Brain (tissue), 1 donor: ENCODE measurements around a stretch of chr16.

DNA sequence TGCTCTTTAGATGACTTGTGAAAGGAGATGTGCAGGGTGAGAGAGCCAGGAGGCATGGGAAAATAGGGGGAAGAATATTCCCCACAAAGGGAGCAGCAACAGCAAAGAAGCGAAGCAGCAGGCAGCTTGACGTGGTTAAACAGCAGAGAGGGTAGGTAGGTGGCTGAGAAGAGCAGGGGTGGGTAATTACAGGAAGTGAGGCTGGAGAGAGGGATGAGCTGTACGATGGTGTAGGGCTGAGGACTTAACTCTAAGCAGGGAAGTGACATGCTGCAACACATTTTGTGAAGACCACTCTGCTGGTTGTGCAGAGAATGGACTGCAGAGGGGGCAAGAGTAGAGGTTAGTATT, 1.6 kb downstream of the HEATR3 start:
- RRBS: no CpG with 5 or more reads among the region's 3 CpGs

GRCh38 chr16:50185020-50185738, 32.1 kb downstream of the TENT4B start:
- RRBS: no CpG with 5 or more reads among the region's 6 CpGs

DNA sequence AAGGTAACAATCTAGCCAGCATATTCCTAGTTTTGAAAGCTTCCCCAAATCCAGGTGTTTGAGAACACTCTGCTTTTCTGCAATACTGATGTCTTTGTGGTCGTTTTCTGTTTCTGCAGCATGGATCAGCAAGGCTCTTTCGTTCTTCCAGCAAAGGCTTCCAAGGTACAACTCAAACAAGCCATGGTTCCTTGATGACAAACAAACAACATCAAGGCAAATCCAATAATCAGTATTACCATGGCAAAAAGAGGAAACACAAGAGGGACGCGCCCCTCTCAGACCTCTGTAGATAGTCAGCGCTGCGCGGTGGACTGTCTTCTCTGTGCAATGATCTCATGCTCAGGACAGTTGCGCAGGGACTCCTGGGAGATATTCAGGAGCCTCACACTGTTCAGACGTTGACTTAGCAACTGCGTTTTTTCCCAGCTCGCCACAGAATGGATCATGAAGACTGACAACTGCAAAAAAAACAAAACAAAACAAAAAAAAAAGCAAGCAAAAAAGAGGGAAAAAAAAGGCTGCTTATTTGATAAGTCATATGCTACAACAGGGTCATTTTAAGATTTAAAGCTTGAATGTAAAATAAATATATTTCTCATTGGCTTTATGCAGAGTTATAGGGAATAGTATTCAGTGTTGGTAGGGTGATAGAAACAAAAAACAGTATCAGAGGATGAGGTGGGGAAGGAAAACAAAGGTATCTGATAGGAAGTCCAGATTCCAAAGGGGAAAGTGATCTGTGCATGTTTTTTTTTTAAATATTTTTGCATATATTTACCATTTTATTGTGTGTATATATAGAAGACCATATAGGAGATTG, 37.1 kb upstream of the ADCY7 start:
- RRBS: no CpG with 5 or more reads among the region's 11 CpGs

DNA sequence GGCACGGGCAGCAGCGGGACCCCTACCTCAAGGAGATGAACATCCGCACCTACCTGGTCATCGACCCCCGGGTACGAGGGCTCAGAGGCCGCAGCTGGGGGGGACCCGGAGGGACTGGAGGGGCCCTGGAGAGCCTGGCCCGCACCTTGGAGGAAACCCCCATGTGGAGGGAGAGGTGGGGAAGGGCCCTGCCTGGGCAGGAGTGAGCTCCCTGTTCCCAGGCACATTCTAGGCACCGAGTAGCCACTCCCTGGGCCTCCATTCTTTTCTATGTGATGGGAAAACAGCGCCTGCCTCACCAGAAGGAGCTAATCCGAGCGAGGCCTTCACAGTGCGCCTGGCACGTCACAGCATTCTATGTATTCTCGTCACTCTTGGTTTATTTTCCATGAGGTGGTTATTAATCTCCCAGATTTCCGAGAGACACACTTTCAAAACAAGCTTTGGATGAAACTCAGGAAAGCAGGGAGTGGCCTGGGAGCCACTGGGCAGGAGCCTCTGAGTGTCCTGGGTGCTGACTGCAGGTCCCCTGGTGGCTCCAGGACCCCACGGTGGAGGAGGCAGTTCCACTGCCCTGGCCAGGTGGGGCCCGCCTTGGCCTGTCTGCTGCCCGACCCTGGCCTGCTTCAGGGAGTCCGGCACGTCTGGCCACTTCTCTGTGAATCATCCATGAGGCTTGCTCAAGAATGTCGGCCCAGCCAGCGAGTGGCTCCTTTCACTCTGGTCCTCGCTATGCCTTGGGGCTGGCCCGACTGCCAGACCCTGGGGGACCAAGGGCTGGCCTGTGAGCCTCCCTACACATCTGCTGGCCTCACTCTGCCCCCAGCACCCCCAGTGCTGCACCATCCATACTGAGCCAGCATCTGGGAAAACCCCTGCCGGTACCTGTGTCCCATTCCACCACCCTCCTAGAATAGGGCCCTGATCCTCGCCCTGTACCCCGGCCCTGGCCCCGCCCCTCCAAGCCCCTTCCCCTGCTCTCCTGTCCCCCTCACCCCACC, 35.1 kb downstream of the ADCY7 start:
- RRBS: 93% methylated on average over 7 of the region's 30 CpGs

- RRBS: no CpG with 5 or more reads among the region's 6 CpGs
These were observed 14.0 kb downstream of the SNX20 start for GRCh38 chr16:50667085-50667468.

- RRBS: 95% methylated on average over 2 of the region's 11 CpGs
These were observed 15.9 kb downstream of the NOD2 start for GRCh38 chr16:50709100-50709840.

- RRBS: no CpG with 5 or more reads among the region's 6 CpGs
These were observed 35.9 kb downstream of the SALL1 start for GRCh38 chr16:51115229-51115545.

- RRBS: no CpG with 5 or more reads among the region's 3 CpGs
These were observed 253.2 kb upstream of the SALL1 start for GRCh38 chr16:51404164-51404731.

GRCh38 chr16:51755185-51755546, 604.1 kb upstream of the SALL1 start:
- RRBS: no CpG with 5 or more reads among the region's 9 CpGs

DNA sequence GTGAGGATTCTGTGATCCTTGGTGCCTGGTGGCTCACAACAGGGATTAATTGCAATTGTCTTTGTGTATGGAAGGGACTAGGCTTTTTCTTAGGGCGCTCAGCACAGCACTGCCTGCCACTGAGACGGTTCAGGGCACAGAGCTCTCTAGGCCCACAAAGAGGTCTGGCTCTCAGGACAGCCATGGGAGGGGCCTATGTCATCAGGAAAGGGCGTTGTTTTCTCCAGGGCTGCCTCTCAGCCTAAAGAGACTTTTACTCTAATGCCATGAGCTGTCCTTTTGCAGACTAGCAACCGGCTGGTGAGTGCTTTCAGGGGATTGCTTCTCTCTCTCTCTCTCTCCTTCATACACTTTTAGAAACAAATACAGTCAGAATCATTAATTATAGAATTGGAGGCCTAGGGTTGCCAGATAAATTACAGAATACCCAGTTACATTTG, 612.3 kb upstream of the SALL1 start:
- RRBS: no CpG with 5 or more reads among the region's 4 CpGs

- RRBS: no CpG with 5 or more reads among the region's 8 CpGs
These were observed 96.8 kb downstream of the TOX3 start for GRCh38 chr16:52449978-52450722.

DNA sequence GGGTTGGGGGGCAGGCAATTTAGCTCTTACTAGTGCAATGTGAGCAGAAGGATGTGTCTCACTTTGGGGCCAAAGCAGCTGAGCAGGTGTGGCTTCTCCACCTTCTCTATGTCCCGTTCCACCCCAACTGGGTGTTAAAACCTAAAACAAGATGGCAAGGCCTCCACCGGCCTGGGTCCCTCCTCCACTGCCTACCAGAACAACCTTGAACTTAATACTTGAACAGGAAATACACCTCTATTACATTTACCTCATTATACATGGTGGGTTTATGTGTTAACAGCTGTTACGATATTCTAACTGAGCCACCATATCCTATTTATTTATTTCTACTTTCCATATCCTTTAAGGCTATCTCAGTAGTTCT, 52.7 kb downstream of the TOX3 start:
- RRBS: no CpG with 5 or more reads among the region's 3 CpGs

- RRBS: 94% methylated on average over 3 of the region's 17 CpGs
These were observed 108.2 kb upstream of the TOX3 start for GRCh38 chr16:52655068-52655522.

DNA sequence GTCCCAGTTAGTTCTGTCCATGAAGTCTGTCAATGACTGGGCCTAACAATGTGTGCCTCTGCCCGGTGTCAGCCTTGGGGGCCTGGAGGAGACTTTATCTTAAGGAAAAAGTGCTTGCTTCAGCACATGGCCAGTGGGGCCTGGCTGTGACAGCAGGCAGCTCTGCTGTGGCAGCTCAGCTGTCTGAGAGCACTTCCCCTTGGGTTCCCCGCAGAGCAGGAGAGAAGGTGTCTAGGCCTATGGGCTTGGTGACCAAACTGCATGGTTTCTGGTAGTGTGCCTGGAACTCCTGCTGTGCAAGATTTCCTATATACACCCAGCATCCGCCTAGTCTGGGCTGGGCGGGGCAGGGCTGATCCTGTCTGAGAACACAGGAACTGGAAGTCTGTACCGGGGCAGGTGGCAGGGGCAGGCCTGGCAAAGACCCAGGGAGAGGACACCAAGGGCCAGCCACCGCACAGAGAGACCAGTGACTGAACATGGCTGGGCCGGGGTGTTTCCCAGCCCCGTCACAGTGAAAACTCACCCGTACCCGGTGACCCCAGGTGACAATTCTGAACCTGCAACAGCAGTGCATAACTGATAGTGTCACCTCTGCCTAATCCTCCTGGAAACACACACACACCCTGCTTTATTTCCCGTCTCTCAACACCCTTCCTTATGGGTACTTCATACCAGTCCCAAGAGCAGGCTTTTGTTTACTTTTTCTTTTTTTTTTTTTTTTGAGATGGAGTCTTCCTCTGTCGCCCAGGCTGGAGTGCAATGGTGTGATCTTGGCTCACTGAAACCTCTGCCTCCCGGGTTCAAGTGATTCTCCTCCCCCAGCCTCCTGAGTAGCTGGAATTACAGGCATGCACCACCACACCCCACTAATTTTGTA, 39.4 kb downstream of the CHD9 start:
- RRBS: 38% methylated on average over 3 of the region's 13 CpGs

DNA sequence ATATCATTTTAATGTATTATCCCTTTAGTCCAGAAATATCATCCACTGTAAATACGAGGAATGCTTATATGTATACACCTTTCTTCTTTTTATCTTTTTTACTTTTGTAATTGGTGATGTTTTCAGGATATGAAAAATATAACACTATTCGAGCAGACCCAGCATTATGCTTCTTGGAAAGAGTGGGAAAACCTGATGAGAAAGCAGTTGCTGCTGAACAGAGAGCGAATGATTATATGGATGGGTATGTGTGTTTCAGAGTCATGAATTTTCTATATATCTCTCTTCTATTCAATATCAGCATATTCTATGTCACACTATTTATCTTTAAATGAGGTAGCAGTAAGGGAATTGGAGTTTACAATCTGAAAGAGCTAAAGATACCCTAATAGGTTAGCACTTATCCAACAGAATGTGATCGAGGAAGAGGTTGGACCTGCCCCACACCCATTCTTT, 148.1 kb upstream of the RBL2 start:
- RRBS: no CpG with 5 or more reads among the region's 4 CpGs

- RRBS: 14% methylated on average over 2 of the region's 17 CpGs
These were observed 114.6 kb downstream of the IRX3 start for GRCh38 chr16:54171876-54172474.

GRCh38 chr16:54210555-54210982, 76.0 kb downstream of the IRX3 start:
- RRBS: no CpG with 5 or more reads among the region's 11 CpGs

DNA sequence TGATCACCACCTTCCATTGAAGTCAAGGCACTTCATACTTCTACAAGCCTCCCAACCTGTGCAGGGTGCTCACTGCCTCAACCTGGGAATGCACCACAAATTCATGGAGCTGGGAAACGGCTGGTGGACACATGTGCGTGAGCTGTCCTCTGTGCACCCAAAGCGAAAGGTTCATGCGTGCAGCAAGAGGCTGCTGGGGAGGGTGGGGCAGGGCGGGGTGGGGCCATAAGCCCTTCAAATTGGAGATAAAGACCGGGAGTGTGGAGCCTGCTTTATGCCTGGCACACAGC, 302.8 kb upstream of the IRX3 start:
- RRBS: no CpG with 5 or more reads among the region's 6 CpGs

- RRBS: no CpG with 5 or more reads among the region's 11 CpGs
These were observed 282.1 kb upstream of the IRX5 start for GRCh38 chr16:54648377-54649180.